Thoracic aorta (tissue), 1 donor: ENCODE results near the genes CCDC60 and RAB35.

GRCh38 chr12:119175841-119176912 is 2.6 kb upstream of the HSPB8 start:
- RAMPAGE, long total RNA, result no peak

DNA sequence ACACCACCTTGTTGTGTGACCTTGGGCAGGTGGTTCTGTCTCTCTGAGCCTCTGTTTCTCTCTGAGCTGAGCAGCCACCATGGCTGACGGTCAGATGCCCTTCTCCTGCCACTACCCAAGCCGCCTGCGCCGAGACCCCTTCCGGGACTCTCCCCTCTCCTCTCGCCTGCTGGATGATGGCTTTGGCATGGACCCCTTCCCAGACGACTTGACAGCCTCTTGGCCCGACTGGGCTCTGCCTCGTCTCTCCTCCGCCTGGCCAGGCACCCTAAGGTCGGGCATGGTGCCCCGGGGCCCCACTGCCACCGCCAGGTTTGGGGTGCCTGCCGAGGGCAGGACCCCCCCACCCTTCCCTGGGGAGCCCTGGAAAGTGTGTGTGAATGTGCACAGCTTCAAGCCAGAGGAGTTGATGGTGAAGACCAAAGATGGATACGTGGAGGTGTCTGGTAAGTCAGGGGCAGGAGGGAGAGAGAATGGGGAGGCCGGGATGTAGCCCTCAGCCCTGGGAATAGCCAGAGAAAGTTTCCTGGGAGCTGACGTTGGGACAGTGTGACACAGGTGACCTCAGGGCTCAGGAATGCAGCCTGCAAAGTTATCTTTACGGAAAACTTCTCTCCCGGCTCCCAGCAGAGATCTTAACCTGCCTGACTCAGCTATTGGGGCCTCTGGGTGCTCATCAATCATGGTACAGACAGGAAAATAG is 654 bp downstream of the HSPB8 start:
- RAMPAGE, long total RNA, result no peak

DNA sequence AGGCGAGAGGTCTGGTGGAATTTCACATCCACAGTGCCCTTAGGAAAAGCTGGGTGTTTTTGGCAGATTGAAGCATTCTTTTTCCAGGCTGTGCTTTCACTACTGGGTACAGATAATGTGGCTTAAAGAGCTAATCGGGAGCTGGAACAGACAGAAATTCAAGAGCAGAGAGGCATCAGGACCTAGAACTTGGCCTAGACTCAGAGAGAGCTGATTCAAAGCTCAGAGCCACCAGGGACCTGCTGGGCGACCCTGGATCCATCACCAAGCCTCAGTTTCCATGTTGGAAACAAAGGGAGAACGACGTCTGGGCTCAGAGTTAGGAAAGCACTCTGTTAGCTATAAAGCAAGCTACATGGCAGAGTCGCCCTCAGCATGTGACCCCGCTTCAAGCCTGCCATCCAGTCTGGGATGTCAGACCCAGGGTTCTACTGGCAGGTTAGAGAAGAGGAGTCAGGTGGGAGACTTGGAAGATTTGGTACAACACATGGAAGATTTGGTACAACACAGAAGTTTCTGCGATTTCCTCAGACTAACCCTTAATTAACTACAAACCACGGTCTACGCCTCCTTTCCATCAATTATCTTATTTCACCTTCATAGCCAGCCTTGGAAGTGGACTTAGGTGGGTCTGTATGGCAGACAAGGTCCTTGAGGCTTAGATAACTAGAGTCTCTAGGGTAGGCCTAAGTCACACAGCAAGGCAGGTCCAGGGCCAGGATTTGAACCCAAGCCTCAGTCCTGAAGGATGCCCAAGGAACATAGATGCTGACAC is 7.7 kb downstream of the HSPB8 start:
- RAMPAGE, long total RNA, result no peak

DNA sequence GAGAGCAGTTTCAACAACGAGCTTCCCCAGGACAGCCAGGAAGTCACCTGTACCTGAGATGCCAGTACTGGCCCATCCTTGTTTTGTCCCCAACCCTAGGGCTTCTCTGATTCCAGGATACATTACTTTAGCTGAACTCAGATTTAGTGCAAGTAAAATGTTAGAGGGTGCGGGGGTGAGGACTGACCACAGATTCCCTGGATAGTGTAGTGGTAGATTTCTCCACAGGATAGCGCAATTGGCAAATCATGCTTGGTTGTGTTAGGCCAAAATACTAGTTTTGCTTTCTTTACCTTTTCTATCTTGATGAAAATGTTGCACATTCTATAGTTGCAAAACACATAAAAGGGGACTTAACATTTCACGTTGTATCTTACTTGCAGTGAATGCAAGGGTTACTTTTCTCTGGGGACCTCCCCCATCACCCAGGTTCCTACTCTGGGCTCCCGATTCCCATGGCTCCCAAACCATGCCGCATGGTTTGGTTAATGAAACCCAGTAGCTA is 15.1 kb downstream of the HSPB8 start:
- RAMPAGE, long total RNA, result no peak

- RAMPAGE, long total RNA, result no peak
Measured at GRCh38 chr12:119198395-119198902, 19.7 kb downstream of the HSPB8 start.

DNA sequence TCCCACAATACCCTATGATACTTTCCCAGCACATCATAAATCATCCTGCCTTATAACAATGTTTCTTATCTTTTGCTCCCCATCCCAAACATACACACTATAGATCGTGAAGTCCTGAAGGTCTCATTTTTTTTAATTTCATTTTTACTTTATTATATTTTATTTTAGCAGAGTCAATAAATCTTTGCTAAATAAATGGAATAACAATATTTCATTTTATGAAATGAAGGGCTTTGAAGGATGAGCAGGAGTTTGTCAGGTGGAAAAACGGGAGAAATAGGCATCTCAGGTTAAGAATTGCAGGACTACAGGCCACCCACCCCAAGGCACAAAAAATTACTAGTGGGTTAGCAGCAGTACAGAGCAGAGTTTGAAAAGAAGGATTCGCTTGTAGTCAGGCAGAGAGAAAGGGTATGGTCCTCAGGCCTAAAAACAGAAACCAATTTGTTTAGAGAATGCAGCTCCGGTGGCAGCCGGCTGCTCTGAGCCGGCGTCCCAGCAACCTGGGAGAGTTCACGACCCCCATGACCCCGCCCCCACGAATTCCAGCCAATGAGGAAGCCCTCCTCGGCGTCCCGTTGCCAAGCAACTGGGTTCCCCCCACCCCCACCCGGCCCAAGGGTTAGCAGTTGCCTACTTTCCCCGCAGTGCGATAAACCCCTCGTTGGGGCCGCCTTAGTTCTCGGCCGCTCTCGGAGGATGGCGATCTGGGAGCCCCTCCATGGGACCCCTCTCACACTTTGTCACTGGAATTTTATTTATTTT is at the start of gene CCDC60:
CCDC60 (plus strand) TSS at position 645 of the 765 bp plus-strand sequence.
- RAMPAGE, long total RNA, result no peak

GRCh38 chr12:119803928-119804929 is 72.9 kb downstream of the CIT start:
- RAMPAGE, long total RNA, result no peak

DNA sequence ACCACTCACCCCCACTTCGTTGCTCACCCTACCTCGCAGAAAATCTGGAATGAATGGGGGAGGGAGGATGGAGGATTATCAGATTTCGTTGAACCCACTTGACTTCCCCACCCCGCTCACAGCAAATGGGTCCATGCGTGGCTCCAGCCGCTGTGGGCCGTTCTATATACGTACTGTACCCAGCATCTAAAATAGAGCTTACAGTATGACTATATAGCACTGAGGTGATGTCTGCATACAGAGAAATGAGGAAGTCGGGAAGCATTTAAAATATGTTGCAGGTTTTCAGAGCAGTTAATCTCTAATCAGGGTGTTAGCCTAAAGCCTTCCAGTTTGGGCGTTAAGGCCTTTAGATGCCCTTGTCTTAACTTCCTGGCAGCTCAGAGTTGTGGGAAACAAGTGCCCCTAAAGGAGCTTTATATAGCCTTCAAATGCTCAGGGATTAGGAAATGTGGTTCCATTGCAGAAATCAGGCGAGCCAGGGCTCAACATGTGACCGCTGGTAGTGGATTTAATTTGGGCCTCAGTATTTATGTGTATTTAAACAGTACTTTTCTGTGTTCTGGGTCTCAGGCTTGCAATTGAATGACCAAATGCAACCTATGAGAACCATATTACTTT is 1.4 kb downstream of the BICDL1 start:
- RAMPAGE, long total RNA, result no peak

- RAMPAGE, long total RNA, result no peak
Measured at GRCh38 chr12:120078666-120079532, 37.7 kb downstream of the RAB35 start.

DNA sequence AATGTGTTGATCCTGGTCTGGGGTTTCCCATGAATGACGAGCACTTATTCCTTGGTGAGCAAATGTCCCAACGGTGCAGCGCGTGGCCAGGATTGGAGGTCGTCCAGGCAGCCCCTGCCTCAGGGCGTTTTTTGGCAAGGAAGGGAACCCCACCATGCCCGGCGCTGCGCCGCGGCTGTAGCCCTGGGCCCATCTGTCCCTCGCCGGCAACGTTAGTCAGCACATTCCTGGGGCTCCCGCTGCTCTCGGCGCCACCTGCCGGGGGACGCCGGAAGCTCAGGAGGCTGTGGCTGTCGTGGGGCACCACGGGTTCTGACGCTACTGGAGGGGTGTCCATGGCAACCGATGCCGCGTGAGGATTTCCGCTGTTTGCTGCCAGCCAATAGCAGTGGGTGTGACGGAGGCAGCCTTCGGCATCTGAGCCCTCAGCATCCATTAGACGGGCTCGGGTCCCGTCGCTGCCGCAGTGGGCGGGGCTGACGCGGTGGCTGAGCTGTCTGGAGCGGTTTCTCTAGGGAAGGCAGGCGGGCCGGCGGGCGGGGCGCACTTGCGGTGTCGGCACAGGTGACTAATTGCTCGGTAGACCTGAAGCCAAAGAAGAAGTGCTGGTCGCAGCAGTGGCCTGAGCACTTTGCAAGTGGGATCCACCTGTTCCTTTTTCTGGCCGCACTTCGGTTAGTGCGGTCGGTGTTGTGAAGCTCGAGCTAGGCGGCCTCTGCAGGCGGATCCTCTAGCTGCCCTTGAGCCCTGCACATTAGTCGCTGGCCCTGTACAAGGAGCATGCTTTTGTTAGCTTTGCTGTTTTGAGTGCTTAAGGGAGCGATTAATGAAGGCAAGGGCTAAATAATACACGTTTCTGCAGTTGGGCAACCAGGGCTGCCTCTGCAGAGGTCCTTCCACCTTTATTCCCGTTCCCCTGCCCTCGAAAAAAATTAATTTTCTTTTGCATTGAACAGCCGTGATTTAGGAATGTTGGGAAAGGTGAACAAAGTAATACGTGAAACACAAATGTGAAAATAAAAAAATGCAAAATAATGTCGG is 29.4 kb downstream of the RAB35 start:
- RAMPAGE, long total RNA, result no peak

GRCh38 chr12:120116556-120117041 is at the start of gene RAB35:
TSS of gene RAB35 (minus strand) at chr12:120116753.
- RAMPAGE, long total RNA, result start-site peak on the minus strand at chr12:120116717-120116770, 41 reads; start-site peak on the plus strand at chr12:120116907-120116935, 8 reads

GRCh38 chr12:120124267-120124776 is 7.8 kb upstream of the RAB35 start:
- RAMPAGE, long total RNA, result no peak

DNA sequence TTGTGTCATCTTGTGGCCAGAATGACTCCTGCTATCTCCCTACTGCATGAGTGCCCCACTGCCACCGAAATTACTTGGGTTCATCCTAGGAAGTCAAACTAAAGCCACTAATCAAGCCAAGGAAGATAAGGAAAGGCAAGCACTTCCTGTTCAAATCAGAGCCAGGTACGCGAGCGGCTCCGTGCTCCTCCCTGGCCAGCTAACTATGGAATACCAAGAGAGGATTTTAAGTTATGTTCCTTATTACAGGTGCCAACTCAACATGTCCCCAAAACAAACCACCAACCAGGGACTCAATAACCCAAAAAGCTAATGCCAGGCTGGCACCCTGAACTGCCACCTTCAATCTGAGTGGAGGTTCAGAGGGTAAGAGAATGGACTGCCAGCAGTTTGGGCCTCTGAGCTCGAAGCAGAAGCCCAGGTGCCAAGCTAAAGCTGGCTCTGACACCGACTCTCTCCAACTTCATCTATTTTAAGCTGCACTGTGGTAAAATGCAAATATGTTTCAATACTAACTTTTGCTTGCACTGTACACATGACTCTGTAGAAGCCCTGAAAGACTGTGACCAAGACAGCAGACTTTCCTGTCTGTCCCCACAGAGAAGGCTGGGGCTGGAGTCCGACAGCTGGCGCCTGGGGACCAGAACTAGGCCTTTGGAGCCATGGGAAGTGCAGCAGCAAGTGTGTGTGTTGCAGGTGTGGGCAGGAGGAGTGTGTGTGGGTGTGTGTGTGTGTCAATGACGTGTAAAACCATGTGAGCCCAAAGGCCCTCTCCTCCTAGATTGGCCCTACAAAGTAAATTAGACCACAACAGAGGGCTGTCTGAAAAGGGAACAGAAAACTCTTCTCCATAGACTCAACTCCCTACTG is 16.2 kb upstream of the RAB35 start:
- RAMPAGE, long total RNA, result no peak

DNA sequence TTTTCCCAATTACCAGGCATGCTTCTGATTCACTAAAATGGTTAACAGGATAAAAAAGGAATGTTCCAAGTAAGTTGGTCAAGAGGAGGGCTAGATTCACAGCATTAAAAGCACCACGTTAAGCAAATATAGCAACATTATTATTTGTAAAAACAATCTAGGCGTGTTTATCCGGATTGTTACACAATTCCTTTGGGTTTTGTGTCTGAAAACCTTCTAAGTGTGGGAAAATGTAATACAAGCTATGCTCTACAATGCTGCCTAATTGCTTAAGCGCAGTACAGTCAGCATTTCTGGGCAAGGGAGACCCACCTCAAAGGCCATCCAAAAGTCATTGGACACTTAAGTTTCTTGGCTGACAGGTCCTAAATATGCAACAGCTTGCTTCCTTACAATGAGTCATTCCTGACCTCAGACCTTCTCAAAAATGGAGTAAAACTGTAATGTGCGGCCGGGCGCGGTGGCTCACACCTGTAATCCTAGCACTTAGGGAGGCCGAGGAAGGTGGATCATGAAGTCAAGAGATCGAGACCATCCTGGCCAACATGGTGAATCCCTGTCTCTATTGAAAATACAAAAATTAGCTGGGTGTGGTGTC is 1.1 kb downstream of the RPLP0 start:
- RAMPAGE, long total RNA, result no peak

GRCh38 chr12:120264064-120265075 is 1.2 kb downstream of the PXN start:
- RAMPAGE, long total RNA, result no peak

GRCh38 chr12:120397594-120398373 is 28.8 kb upstream of the MSI1 start:
- RAMPAGE, long total RNA, result no peak

GRCh38 chr12:120474552-120475081 is 5.1 kb upstream of the SRSF9 start:
- RAMPAGE, long total RNA, result no peak

DNA sequence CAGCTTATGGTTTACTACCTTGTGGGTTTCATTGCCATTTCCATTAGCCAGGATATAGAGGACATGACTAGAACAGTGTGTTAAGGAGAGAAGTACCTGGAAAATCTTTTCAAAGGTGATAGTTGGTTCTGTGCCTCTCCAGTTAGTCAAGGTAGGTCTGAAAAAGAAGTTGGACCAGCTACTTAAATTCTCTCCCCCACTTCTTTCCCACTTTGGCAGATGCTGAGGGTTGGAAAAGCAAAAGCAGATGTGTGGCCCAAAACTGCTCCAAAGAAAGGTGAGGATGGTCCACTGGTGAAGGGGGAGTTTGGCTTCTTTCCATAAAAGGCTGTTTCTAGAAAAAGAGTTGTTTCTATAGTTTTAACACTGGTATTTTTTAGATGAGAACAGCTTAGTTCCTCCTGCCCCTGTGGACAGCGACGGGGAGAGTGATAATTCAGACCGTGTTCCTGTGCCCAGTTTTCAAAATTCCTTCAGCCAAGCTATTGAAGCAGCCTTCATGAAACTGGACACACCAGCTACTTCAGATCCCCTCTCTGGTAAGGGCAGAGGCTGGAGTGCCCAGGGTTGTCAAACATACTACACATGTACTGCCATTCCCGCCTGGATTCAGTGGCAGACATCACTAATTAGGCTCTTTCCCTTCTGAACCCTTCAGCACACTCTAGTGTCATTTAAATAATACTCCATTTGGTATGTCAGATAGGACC is 5.6 kb downstream of the POP5 start:
- RAMPAGE, long total RNA, result no peak

DNA sequence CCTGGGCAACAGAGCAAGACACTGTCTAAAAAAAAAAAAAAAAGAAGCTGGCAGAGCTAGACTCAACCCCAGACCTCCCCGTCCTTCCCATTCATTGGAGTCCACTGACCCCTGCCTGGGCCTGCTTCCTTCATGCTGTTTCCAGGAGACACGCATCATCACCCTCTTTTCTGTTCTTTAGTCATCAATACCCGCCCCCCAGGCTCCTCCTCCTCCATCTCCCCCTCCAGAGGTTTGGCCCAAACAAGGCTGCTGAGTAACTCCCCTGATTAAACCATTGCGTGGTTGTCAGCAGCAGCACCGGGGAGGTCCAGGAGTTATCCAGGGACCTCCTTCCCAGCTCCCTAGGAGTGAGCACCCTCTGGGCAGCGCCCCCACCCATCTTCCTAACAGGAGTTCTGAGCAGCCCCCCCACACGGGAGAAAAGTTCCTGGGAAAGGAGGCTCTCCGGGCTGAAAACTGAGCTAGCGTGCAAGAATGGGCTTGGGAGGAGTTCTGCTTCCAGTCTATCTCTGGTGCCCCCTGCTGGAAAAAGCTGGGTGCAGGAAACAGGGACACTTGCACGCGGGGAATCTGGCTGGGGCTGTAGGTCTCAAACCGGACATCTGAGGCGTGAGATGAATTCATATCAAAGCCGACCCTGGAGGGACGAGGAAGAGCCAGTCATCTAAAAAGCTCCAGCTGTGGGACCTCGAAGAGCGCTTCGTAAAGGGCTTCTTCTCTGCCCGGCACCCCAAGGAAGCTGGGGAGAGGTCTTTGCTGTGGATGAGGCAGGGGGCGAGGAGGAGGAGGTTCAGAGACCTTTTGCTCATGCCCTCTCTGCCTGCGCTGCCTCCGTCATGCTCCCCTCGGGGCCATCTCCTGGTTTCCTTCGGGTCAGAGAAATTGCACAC is 8.7 kb downstream of the CABP1 start:
- RAMPAGE, long total RNA, result no peak

- RAMPAGE, long total RNA, result no peak
Measured at GRCh38 chr12:120688655-120689313, 1.8 kb downstream of the MLEC start.